Skin of body (tissue), 2 donors: ENCODE measurements around the genes ZNF248 and ZNF239.

DNA sequence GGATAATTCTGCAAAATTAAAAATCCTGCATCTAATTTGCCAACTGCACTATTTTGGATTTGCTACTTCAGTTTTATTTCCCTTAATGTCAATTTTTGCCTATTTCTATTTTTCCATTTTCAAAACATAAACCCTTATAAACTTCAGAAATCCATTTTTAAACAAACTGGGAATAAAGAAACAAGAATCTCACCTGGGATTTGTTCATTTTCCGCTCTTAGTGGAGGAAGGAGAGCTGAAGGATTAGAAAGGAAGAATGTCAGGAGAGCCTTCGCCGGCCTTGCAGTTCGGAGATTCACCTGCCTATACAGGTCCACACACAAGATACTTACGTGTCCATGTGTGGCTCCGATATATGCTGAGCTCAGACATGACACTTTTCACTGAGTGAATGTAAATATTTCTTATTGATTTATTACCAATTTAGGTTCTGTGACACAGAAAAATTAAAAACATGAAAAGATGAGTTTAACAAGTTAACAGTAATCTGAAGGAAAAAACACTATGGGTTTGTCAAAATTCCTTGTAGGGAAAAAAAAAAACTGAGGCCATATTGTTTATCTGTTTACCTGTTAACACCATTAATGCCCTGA lies 1.2 kb downstream of the ZNF248 start:
- RAMPAGE, long total RNA: no peak

- RAMPAGE, long total RNA: no peak
These were observed at the start of gene ZNF248 for GRCh38 chr10:37856696-37857876. ZNF248 (minus strand) TSS chr10:37857610.

GRCh38 chr10:38038351-38038699 lies 27.9 kb downstream of the ZNF33A start:
- RAMPAGE, long total RNA: no peak

- RAMPAGE, long total RNA: no peak
These were observed 13.1 kb downstream of the ZNF37A start for GRCh38 chr10:38107191-38107772.

DNA sequence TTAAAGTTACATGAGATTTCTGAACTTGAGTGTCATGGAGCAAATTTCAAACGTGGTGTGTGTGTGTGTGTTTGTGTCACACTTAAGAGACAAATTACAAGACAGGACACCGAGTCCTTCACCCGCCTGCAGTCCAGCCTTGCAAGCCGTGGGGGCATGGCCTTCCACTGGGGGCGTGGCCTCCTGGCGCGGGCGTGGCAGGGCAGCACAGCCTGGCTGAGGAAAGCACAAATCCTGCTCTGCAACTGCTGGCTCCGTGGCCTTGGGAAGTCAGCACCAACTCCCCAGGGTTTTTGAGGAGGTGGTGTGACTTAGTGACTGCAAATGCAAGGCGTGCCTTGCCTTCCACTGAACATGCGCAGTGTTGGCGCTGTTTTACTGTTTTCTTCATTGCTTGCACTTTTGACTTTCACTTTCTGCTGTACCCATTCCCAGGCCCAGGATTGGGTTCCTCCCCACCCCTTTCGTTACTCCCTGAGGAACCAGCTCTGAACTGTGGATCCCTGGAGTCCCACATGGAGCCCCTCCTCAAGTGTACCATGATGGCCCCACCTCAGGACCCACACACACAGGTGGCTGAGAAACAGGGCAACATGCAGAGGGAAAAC lies 12.9 kb upstream of the BMS1 start:
- RAMPAGE, long total RNA: no peak

DNA sequence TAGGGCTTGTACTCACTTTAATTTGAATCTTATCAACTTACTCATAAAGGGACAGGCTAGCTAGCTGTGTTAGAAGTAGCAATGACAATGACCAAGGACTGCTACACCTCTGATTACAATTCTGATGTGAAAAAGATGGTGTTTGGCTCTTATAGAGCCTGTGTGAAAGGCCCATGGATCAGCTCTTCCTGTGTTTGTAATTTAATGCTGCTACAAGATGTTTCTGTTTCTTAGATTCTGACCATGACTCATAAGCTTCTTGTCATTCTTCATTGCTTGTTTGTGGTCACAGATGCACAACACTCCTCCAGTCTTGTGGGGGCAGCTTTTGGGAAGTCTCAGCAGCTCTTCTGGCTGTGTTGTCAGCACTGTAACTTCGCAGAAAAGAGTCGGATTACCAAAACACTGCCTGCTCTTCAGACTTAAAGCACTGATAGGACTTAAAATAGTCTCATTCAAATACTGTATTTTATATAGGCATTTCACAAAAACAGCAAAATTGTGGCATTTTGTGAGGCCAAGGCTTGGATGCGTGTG lies 9.0 kb upstream of the CSGALNACT2 start:
- RAMPAGE, long total RNA: no peak

DNA sequence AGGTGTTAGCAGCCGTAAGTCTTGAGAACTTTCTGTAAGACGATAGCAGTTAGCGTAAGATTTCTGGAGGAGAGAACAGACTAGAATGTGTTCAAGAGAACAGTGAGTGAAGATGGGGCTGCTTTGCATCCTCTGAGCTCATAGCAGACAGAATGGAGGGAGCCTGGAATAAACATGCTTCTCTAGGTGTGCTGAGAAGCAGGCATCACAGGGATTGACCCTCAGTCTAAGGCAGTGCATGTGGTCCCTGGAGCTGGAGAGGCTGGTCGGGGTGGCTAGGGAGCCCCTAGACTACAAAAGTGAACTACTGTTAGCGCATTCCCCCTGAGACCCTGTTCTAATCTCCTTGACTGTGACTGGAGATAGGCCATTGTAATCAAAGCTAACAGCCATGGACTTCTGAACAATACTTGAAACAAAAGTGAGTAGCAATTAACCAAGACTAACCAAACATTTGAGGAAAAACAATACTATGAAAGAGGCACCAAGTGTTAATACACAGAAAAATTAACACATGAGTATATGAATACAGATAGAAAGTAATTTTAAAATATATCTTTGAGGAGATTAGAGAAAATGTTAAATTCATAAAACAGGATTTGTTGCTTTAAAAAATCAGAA lies 30.7 kb downstream of the CSGALNACT2 start:
- RAMPAGE, long total RNA: no peak

DNA sequence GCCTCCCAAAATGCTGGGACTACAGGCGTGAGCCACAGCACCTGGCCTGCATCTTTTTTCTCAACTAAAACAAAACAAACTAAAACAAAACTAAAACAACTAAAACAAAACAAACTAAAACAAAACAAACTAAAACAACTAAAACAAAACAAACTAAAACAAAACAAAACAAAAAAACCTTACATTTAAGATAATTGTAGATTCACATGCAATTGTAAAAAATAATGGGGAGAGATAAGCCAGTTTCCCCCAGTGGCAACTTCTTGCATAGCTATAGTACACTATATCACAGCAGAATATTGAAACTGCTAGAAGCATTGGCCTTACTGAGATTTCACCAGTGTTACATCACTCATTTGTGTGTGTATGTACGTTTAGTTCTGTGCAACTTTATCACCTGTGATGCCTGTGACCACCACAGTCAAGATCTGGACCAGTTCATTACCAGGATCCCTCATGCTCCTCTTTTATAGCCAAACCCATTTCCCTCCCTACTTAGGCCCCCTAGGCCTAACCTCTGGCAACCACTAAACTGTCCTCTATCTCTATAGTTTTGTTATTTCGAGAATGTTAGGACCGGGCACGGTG lies 9.2 kb downstream of the FXYD4 start:
- RAMPAGE, long total RNA: no peak

DNA sequence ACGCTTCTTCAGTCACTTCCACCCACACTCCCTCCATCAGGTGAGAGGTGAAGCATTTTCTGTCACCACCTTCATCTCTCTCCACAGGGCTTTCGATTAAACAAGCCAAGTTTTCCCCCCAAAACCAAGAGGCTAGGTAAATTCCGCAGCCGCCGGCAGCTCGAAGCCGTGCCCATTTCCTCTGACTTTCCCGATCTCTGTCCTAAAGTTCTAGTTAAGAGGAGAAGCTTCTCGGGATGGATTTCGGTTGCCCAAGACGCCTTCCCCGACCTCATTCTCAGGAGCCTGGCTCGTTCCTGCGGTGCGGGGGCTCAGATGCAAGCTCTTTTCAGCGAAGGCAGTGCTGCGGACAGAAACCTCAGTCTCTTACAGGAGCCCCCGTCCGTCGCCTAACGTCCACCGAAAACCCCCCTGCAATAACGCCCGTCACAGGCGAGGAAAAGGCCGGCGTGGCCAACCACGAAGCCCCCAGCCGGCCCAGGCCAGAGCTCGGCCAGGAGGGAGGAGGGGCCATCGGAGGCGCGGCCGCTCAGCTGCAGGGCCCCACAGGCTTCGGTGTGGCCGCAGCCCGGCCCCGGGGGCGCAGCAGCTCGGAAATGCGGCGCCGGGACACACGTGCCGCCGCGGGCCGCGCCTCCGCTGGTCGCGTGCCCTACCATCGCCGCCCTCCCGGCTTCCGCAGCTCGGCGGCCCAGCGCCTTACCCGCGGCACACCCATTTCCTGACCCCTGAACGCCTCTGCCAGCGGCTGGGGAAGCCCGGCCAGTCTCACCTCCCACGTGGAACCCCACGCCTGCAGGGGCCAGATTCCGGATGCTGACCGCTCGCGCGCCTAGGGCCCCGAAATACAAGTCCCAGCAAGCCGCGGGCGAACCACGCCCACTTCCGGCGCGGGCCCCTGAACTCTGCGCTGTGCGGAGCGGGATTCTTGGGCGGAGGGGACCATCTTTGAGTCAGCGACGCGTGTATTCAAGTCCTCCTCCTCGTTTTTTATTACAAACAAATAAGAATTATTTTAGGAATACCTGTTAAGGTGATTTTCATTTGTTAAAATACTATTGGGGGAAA lies at the start of gene ZNF239:
TSS of gene ZNF239 (minus strand) at position 849 of the 1,068 bp plus-strand sequence.
- RAMPAGE, long total RNA: no peak

- RAMPAGE, long total RNA: no peak
These were observed 167.5 kb upstream of the ZNF32 start for GRCh38 chr10:43816223-43816612.

DNA sequence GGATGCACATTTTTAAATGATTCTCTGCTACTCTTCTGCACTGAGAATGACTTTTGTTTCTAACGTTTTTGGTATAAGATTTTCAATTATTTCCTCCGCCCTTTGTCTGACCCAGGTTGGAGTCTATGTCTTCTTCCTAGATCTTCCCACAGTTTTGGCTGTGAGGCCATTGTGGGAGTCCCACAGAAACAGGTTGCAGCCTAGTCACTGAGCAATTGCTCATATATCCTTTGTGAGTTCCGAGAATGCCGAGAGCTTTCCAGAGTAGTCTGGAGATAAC lies 167.9 kb upstream of the ZNF32 start:
- RAMPAGE, long total RNA: no peak

GRCh38 chr10:43822445-43823077 lies 173.9 kb upstream of the ZNF32 start:
- RAMPAGE, long total RNA: no peak

- RAMPAGE, long total RNA: no peak
These were observed 215.4 kb upstream of the ZNF32 start for GRCh38 chr10:43863826-43864654.

DNA sequence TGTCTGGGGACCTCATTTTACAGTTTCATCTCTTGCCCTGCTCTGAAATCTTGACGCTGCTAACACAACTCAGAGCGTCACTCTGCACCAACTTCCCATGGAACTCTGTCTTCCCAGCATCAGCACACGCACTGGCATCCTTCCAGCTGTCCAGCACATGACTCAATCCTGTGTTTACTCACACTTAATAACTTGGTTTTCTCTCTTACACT lies 131.1 kb downstream of the CXCL12 start:
- RAMPAGE, long total RNA: no peak

DNA sequence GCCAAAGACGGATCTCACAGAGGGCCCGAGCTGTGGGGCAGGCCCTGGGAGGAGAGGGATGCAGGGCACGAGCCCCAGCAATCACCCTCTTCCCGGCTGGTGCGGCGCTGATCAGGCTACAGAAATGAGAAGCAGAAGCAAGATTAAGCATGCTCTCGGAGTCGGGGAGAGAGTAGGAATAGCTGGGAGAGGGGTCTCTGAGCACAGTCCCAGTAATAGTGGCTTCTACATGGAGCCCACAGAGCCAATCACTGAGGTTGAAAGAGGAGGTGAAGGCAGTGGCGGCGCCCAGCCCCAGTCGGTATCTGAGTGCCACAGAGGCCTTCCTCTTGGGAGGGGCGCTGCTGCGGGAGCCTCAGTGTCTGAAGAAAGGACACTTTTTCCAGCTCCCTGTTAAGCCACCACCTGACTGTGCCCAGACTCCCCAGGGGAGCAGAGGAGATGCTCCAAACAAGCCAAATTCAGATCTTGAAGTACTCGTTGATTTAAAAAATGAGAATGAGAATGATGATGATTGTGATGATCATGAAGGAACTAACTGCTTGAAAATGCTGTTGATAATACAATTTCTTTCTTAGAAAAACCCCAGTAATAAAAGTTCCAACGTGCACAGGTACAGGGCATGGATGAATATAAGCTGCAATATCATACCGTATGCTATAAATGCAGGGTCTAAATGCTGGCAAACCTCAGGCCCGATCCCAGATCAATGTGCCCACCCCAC lies 6.9 kb downstream of the CXCL12 start:
- RAMPAGE, long total RNA: no peak

- RAMPAGE, long total RNA: no peak
These were observed 4.1 kb downstream of the CXCL12 start for GRCh38 chr10:44380740-44381272.

DNA sequence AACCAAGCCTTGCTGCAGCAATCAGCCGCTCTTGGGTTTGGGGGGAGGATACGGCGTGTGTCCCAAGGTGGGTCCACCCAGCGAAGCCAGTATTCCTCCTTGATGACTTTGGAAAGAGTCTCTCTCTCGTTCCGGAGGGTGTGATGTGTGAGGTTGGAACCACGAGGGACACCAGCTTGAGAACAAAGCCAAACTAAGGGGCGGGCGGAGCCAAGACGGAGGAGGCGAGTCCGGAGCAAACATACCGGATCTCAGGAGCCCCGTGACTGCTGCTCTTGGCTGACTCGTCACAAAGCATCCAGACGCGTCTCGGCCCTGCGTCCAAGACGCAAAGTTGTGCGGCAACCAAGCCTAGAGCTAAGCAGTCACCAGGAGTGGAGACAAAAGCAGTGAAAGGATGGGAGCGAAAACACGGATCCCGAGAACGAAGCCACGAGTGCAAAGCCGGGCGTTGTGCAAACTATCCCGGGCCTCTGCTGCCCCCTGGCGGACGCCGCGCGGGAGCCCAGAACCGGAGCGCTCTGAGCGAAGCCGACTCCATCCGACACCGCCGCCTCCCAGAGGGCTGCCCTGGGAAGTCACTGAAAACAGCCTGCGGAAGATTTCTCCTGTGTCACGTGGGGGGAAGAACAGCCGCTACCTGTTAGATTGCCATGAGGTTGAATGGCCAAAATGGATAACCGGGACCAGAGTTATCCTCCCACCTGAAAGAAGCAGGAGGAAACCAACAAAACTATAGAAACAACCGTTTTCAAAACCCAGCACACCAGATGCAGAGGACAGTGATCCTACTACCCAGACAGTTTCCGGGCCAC lies 46.4 kb upstream of the TMEM72 start:
- RAMPAGE, long total RNA: no peak

GRCh38 chr10:44971852-44973059 lies 6.4 kb downstream of the DEPP1 start:
- RAMPAGE, long total RNA: no peak

GRCh38 chr10:45224295-45224888 lies 91.0 kb downstream of the OR13A1 start:
- RAMPAGE, long total RNA: no peak

- RAMPAGE, long total RNA: no peak
These were observed 14.8 kb upstream of the OR13A1 start for GRCh38 chr10:45330273-45330489.